ENCODE data around the genes MARCHF1 and NEK1.

DNA sequence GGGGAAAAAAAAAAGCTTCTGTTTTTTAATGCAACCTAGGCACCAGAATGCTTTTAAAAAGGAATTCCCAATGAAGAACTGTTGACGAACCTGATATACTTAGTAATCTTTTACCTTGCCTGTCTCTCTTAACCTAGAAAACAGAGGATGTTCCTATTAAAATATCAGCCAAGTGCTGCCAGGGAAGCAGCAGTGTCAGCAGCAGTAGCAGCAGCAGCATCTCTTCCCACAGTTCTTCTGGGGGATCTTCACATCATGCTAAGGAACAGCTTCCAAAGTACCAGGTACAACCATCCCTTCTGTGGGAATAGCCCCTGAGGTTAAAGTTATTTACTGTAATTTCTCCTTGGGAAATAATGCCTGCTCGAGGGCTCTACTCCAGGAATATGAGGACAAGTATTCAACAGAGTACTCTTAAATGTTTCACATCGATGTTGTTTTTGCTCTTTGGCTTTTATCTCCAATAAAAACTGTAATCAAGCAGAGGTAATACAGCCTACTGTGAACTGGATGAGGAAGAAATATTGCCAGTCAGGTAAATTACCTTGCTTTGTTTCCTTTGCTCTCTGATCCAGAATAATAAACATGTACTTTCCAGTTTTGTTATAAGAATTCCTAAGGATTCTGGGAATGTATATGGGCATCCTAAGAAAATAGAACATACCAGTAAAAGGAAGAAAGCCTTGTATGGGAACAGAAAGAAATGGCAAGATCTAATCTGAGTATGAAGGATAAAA lies 60.3 kb downstream of the FNIP2 start:
- PRO-cap = no peak

DNA sequence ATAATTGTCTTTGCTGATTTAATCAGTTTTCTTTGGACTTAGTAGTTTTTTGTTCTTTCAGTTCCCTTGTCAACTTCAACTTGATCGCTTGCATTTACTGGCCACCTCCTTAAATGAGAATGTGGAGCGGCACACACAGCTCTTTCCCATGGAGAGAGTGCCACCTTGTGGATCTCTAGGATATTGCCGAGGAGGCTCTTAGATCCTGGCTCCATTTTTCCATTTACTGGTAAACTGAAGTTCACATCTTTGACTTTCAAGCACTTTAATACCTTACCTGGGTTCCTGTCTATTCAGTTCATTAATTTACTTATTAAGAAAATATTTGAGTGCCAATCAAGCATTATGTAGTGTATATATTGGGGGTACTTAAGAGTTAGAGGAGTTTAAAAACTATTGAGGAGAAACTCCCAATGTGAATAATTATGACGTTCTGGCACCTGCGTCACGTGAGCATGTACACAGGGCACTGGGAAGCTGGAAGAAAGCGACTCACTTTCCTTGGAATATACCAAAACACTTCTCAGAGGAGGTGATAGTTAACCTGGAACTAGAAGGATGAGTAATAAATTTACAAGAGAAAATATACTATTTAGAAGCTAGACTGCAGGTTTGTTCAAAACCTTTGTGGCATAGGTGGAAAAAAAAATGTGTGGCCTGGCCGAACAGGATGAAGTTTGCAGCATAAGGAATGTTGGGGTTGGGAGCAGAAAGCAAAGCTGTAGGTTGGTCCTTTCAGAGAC lies 100.3 kb downstream of the RAPGEF2 start:
- PRO-cap = no peak

DNA sequence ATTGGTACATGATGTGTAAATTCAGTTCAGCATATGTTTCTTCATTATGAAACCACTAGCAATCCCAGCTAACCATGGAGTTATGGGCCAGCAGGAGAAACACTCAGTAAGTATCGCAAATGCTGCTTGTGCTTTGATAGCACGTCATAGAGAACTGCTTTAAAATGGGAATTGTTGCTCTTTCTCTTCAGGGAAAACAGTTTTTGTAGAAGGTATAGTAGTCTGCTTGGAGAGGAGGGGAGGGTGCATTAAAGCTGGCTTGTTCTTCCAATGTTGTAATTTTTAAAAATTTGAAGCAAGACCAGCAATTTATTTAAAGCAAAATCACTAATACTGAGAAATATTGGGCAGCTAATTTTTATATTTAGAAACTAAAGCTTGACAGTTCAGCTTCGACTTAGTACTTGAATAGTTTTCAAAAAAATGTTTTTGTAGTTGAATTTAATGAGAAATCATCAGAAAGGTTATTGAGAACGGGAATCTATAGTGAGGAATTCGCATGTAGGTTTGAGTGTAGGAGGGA lies 165.3 kb downstream of the RAPGEF2 start:
- PRO-cap = no peak

DNA sequence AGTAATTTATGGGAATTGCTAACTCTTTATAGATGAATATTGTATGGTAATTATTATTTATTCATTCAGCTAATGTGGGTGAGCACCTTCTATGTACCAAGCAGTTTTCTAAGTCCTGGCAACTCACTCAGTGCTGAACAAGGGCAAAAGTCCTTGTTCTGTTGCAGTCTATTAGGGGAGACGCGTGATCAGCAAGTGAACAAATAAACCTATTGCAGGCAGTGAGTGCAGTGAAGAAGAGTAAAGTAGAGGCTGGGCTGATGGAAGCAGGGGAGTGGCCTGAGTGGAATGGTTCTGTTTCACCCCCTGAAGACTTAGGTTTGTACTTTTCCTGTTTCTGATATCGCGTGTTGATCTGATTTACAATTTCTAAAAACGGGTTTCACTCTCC lies 214.3 kb downstream of the RAPGEF2 start:
- PRO-cap = no peak

DNA sequence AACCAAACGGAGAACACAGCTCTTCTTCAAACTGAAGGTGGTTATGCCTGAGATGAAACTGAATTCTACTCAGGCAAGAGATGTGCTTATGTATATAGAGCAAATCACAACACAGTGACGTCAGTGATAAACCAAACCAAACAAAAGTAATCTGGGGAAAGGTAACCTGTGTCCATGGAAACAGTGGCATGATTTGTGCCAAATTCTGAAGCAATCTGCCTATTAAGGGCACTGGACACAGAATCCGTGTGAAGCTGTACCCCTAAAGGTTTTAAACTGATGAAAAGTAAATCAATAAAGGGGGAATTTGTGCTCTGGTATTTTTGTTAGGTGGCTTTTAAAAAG lies 38.5 kb downstream of the NPY5R start:
- PRO-cap = no peak

GRCh38 chr4:163663512-163664336 lies 169.2 kb downstream of the TMA16 start:
- PRO-cap = no peak

DNA sequence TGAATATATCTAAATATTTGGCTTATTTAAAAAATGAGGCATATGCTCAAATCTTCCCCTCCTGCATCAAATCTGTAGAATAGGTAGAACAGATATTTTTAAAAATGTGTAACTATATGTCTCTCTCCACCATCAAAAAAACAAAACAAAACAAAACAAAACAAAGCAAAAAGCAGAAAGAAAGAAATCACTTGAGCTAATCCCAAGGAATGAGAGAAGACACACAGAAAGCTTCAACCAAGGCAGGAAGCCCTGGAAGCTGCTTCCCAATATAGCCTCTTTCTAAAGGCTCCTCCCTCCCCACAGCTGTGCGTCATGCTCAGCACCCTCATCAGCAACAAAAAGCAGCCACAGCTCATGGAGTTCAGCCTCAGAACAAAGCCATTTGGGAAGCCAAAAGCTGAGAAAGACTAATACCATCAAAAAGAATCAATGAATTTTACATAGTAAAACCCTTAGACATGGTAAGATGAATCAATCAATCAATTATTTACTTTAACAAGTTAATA lies 131.6 kb downstream of the MARCHF1 start:
- PRO-cap = no peak

DNA sequence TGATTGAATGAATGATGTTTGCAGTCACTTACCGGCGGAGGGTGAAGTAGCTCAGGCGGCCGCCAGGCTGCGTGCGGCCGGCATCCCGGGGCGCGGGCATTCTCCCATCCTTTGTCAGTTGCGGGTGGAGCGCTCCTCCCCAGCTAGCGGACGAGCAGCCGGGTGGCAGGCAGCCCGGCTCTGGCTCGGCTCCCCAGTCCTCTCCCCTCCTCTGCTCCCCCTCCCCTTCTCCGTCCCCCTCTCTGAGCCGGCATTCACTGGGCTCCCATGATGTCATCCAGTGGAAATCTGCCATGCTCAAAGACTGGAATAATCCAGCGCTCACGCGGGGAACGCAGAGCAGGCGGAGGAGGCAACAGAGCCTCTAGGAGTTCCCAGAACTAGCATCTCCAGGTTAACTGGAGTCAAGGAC lies at the start of gene MARCHF1:
Gene MARCHF1 (minus strand): TSS at position 182 of the 412 bp plus-strand sequence.
- PRO-cap = no peak

DNA sequence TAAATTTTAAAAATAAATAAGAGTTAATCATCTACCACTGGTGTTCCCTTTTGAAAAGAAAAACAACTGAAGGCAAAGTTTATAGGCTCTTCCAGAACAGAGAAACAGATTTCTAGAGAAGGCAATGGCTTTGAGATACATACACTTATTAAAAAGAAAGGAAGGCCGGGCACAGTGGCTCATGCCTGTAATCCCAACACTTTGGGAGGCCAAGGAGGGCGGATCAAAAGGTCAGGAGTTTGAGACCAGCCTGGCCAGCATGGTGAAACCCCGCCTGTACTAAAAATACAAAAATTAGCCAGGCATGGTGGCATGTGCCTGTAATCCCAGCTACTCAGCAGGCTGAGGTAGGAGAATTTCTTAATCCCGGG lies 23.6 kb downstream of the TRIM75 start:
- PRO-cap = no peak

DNA sequence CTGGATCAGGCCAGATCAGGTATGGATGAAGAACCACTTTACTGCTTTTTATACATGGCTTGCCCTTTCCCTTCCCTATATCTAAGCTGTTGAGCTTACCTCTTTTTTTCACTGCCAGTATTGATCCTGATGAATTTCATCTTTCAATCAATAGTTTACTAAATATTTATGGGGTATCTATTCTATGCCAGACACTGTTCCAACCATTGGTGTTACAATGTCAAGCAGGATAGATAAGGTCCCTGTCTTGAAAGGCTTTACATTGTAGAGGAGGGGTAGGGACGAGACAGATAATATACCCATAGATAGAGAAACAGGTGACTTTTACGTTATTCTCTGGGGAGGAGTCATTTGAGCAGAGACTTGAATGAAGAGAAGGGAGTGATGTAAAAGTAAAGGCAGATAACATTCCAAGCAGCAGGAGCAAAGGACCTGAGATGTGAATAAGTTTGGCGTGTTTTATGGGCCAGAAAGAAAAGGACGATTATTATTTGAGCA lies 33.7 kb downstream of the GK3 start:
- PRO-cap = no peak

- PRO-cap = no peak
These were observed 3.8 kb downstream of the MSMO1 start for GRCh38 chr4:165330974-165331879.

GRCh38 chr4:165757450-165757752 lies 115.6 kb upstream of the TLL1 start:
- PRO-cap = no peak

DNA sequence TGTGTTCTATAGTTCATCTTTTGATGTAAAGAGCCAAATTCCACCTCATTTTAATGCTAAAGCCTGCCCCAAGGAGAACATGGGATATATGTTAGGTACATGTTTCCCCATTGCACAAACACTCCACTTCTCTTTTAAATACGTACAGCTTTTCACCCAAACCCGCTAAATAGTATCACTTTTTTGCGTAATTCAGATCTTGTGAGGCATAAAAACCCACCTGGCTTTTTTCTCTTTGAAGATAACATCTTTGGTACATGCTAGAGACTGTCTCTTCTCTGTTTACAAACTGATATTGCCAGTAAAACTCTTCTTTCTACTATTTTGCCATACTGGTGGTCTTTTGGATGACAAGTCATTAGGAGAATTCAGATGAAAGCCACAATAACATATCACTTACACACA lies 608.4 kb downstream of the TLL1 start:
- PRO-cap = no peak

DNA sequence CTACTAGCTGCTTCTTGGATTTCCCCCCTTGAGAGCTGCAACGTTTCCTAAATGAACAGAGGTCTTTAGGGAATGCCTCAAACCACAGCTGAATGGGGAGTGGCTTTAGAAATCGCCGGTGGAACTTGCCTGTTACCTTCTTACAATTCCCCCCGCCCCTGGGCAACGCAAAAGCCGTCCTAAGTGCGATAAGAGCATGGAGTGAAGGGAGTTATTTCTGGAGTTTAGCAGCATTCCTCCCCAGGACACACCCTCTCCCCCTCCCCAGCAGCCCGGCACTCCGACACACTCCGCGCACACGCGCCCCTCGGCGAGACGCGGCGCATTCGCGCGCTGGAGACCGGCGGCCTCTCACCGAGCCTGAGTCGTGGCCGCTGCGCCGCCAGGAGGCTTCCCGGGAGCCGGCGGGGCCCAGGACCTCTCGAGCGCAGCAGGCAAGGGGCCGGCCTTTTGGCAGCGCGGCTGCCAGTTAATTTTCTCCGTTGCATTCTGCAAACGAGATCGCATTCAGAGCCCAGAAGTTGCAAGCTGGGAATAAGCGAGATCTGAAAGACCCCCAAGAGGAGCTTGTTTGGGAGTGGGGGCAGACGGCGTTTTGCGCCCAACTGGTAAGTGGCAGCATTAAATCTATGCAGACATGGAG lies 134.6 kb downstream of the PALLD start:
- PRO-cap = no peak

- PRO-cap = no peak
These were observed 135.9 kb downstream of the PALLD start for GRCh38 chr4:168632491-168633456.

DNA sequence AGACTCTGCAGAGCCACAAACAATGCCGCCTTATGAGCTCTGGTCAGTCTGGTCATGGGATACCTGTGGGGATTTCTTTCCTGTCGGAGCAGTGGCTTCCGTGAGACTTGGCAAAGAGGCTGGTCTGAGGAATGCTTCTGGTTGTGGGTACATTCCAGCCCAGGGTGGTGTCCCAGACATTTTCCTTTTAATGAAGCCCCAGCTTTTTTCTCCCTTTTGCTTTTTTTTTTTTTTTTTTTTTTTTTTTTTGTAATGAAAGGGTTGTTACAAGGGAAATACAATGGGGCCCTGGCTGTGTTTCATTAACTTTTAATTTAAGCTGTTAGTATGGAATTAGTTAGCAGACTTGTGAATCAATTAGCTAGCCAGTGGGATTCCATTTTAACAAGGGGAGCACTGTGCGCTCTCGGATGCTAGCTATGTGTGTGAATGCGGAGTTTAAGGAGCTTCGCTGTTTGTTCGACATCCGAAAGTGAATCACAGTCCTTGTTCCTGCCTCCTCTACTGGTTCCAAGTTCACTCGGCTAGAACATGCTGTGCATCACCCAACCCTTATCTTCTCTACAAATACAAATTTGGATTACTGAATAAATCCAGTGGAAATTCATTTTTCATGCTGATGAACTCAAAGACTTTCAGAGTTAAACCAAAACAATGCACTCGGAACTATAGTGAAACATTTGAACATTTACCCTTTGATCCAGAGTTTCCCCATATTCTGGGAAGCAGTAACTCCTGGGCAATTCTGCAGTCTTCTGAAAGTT lies 225.0 kb downstream of the CBR4 start:
- PRO-cap = no peak

- PRO-cap = no peak
These were observed 161.1 kb downstream of the CBR4 start for GRCh38 chr4:168848937-168849296.

DNA sequence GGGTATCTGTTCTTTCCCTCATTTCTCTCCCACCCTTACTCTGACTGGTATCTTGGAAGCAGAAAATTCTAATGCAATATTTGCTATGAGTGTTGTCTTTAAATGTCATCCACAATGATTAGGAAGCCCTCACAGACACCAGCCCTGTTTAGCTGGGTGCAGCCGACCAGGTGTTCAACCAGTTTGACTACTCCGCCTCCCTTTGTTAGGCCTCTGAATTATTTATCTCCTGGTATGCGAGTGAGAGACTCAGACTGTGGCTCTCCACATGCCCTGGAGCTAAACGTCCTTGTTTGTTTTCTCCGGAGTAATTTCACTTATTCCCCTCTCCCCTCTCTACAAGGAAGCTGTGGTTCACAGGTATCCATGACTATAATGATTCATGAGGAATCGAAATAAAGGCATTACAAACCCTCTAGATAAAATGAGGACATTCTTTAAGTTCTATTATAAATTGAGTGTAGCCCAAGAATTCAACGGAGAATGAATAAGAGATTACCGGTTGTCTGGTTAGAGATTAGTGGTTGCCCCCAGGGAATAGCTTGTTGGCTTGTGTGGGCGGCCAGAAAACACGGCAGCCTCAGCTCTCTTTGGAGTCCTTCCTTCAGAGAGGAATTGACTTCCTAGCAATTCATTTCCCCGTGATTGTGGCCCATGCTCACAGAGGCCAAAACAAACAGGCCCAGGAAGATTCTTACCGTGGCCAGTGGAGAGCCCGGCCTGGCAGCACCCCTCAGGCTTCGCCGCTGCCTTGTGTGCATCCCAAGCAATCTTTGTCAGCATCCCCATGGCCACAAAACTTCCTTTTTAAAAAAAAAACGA lies 60.1 kb upstream of the CBR4 start:
- PRO-cap = no peak

- PRO-cap = no peak
These were observed 36.7 kb downstream of the SH3RF1 start for GRCh38 chr4:169233857-169234600.

- PRO-cap = bidirectional peak, plus-strand start at chr4:169612338, minus-strand start at chr4:169612321; bidirectional peak, plus-strand start at chr4:169612783, minus-strand start at chr4:169612581
These were observed at the start of gene NEK1 for GRCh38 chr4:169611656-169613002. TSS of gene NEK1 (minus strand) at chr4:169612583.

Measured in neutrophil (primary cell).